Osteocyte (in vitro differentiated cells): ENCODE data around the genes C20orf85 and APCDD1L.

DNA sequence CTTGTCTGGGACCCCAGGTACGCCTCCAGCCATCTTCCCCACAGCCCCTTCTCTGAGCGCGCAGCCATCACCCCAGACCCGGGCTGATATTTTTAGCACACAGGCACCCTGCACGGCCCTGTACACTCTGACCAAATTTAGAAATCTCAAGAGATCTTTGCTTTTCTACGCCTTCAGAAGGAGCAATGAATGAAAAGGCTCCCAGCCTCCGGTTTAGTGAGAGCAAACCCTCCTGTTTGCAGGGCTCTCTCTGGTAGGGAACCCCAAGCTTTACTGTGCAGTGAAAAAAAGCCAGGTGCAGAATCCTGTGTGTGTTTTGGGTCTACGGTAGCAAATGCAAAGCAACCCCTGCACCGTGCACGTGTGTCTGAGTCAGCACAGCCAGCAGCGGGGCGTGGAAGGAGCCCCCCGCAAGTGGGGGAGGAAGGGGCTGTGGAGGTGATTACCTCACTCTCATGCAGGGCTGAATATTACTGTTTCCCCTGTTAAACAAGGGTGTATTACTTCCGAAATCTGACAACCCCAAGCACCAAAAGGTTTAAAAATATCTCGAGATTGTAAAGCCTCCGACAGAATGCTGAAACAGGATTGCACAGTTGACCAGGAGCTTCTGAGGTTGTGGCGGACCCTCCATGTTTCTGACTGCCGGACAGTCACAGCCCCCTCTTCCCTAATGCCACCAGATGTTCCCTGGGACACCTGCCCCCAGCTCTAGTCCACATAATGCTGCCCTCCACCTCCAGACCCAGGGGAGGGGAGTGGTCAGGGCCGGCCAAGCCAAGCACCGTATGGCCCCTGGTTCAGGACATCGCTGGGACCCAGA lies 44.1 kb downstream of the CTCFL start:
- PRO-cap: no peak

GRCh38 chr20:57481435-57481755 lies 43.5 kb downstream of the CTCFL start:
- PRO-cap: no peak

DNA sequence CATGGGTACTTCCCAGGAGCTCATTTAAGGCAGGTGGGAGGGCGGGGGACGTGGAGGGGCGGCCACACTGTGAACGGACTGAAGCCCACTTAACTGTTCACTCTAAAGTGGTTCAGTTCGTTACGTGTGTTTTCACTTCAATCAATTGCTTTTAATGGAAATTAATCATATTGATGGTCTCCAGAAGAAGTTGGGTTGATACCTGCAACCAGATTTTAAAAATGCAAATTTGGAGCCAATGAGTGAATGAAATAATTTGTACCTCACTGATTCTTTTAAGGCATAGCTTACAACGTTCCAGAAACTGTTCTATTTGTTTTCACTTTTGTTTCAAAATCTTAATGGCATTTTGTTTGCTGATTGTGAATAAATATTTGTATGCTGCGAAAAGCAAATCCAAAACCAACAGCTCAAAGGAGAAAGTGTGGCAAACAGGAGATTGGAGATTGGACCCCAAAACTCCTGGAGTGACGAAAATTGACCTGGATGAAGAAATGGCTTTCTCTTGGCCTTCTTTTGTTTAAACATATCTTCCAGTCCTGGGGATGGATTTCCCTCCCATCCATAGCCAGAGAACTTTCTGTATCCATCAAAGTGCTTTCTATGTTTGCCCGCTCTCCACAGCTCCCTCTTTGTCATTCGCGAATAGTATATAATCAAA lies 2.7 kb upstream of the CTCFL start:
- PRO-cap: no peak

DNA sequence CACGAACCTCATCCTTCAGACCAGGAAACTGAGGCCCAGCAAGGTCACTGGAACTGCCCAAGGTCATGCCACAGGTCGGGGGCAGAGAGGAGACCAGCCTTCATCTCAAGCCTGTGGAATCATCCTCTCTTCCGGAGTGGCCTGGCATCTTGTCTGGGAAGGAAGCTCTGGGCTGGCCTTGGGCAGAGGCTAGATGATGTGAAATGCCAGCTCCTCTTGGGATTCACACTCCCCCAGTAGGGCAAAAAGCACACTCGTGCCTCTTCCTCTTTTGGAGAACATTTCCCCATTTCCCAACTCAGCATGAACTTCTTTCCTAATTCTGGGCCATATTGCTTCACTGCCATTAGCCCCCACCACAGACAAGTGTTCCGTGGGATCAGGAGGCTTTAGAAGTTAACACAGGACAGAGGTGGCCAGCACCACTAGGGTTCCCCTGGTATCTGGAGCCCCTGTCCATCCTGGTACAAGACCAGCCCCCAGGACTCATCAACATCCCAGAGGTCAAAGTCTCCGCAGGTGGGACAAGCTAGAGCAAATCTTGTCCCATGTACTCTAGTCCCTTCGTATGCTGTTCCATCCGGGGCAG lies 20.8 kb downstream of the PCK1 start:
- PRO-cap: no peak

- PRO-cap: no peak
Measured at GRCh38 chr20:57682315-57683147, 27.3 kb downstream of the PMEPA1 start.

DNA sequence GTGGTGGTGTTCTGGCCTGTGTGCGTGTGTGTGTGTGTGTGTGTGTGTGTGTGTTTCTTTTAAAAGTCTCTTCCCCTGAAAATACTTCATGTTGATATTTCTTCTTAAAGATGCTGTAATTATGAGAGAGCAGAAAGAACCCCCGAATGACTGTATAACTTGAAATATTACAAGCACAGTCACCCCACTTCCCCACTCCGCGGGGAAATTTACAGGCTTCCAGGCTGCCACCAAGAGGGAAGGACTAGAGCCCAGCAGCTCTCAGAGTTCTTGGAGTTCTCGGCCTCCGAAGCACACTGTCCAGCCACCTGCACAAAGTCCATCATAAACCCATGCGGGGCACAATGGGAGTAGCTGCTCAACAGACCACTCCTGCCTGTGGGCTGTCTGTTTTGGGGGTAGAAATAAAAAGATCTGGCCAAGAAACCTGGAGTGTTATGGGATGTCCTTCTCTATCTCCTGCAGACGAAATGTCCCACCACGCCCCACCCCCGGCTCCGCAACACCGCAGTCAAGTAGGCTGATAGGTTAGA lies 26.2 kb downstream of the PMEPA1 start:
- PRO-cap: no peak

- PRO-cap: no peak
Measured at GRCh38 chr20:57706018-57706826, 3.6 kb downstream of the PMEPA1 start.

GRCh38 chr20:58150769-58151017 lies at the start of gene C20orf85:
TSS of gene C20orf85 (plus strand) at chr20:58150902.
- PRO-cap: no peak

GRCh38 chr20:58267785-58268089 lies 39.3 kb upstream of the ANKRD60 start:
- PRO-cap: no peak

GRCh38 chr20:58349403-58350444 lies 39.3 kb upstream of the VAPB start:
- PRO-cap: no peak

GRCh38 chr20:58361009-58361768 lies 27.8 kb upstream of the VAPB start:
- PRO-cap: no peak

GRCh38 chr20:58440617-58441088 lies 51.6 kb downstream of the VAPB start:
- PRO-cap: no peak

DNA sequence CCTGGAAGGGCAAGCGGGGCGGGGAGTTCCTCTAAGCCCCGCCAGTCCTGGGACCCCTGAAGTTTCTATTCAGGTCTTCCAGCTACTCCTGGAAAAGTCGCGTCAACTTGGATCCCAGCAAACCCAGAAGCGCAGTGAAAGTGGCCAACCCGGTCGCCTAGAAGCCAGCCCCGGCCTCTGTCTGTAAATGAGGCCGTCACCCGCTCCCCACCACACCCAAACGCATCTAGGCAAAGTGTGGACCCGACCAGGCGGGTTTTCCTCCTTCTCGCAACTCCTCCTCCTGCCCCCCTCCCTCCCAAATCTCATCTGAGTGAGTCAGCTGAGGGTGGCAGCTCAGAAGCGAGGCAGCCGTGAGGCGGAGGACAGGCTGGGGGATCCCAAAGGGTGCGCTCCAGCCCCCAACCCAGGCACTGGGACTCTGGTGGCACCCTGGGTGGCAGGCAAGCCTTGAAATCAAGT lies at the start of gene APCDD1L:
TSS of gene APCDD1L (minus strand) at position 239 of the 462 bp plus-strand sequence.
- PRO-cap: bidirectional peak, plus-strand start at position 339 of the sequence, minus-strand start at position 239 of the sequence

DNA sequence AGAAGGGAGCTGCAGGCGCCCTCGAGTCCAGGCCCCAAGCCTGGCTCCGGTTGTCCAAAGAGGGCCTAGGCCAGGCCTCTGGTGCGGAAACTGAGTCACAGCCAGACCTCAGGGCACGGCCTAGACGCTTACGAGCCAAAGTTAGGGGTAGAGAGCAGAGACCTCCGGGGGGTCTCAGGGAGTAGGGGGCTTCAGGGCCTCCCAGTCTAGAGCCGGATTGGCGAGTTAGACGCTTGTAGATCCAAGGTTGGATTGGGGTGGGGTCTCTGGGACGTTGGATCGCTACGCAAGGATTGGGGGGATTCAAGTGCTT lies 324 bp downstream of the STX16 start:
- PRO-cap: bidirectional peak, plus-strand start at position 250 of the sequence, minus-strand start at position 219 of the sequence

DNA sequence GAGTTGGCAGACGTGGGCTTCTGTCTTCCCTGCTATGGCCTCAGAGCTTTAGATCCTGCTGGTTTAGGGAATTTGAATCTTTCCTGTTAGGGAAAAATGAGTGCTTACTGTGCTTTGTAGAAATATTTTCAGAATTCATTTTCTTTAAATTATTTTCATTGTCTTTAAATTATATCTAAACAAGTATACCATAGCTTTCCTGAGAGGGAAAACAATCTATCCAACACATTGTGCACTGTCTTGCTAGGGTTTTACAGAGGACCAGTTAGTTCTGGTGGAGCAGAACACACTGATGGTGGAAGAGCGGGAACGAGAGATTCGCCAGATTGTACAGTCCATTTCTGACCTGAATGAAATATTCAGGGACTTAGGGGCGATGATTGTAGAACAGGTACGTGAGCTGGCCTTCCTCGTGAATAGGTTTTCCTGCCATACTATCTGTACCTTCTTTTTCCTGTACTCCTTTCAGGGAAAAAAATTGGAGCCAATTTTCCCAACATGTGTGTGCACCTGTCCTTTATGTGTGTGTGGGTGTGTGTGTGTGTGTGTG lies 19.9 kb downstream of the STX16 start:
- PRO-cap: no peak

DNA sequence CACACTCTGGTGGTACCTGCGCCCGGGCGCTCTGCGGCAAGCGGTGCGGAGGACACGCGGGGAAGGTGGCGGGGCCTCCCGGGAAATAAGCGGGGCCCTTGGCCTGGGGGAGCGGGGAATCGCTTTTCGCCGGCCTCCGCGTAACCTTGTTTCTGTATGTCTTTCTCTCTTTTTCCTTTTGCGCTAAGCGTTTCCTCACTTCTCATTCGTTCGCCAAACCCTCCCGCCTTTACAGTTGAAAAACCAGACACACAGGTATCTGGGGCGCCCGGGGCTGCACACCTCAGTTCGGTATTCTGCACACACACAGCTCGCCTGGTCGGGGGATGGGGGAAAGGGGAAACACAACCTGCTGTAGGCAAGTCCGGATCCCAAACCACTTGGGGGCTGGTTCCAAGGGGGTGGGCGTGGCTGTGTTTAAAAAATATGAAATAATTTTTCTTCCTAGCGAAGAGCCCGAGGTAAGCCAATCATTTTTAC lies 35.2 kb upstream of the GNAS start:
- PRO-cap: no peak

- PRO-cap: bidirectional peak, plus-strand start at chr20:58889180, minus-strand start at chr20:58888841; bidirectional peak, plus-strand start at chr20:58889409, minus-strand start at chr20:58889246
Measured at GRCh38 chr20:58888536-58889703, 2.3 kb upstream of the GNAS start.

GRCh38 chr20:58909009-58909898 lies 18.0 kb downstream of the GNAS start:
- PRO-cap: no peak

DNA sequence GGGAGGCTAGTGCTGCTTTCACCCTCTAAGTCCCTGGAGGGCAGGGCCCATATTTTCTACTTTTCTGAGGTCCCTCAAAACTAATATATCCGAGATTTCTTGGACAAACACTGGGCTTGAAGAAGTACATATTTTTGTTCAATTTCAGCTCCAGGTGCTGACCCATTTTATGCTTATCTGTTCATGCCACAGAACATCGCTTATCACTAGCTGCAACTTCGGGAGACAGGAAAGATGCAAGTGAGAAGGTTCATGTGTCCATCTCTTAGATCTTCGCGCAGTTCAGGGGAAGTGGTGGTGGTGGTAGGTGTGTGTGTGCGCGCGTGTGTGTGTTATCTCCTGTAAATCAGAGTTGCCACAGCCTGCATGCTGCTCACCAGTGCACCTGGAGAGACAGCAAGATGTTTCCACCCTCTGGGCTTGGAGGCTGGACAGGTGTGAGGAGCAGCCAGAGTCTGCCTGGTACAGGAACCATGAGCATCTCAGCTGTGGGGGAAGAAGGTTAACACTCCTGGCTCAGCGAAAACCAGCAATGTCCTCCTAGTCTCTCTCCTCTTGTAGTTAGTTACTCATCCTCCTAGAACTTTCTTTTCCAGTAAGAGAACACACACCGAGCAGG lies 5.3 kb upstream of the TUBB1 start:
- PRO-cap: no peak

- PRO-cap: no peak
Measured at GRCh38 chr20:59146375-59147684, 16.8 kb upstream of the ZNF831 start.